Measurements from ENCODE around the genes VEPH1 and GFM1.

DNA sequence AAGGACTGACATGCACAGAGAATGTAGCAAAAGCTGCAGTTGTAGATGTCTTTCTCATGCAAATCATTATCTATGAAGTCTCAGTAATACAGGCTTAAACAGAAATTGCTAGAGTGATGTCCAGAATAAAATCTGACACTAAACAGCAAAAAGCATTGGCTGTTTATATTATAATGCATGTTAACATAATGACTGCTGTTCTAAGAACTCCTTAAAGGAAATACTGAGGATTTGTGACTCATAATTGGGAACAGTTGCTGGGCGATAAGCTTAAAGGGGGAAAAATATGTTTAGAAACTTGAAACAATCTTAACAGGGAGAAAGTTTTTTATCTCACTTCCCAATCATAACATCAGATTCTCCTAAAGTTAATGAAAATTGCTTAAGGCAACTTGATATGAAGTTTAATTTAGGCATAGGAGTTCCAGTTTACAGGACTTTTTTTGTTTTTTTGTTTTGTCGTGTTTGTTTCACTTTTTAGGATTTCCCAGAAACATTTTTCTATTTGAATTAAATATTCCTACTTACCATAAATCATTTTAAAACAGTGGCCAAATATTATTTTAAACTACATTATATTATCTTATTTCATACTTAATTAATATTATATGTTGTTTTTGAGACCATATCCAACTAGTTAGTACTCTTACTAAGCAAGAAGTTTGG is 17.6 kb downstream of the TIPARP start:
- CAGE, long polyA plus RNA: no peak
- RRBS: no CpG with 5 or more reads among the region's 2 CpGs

DNA sequence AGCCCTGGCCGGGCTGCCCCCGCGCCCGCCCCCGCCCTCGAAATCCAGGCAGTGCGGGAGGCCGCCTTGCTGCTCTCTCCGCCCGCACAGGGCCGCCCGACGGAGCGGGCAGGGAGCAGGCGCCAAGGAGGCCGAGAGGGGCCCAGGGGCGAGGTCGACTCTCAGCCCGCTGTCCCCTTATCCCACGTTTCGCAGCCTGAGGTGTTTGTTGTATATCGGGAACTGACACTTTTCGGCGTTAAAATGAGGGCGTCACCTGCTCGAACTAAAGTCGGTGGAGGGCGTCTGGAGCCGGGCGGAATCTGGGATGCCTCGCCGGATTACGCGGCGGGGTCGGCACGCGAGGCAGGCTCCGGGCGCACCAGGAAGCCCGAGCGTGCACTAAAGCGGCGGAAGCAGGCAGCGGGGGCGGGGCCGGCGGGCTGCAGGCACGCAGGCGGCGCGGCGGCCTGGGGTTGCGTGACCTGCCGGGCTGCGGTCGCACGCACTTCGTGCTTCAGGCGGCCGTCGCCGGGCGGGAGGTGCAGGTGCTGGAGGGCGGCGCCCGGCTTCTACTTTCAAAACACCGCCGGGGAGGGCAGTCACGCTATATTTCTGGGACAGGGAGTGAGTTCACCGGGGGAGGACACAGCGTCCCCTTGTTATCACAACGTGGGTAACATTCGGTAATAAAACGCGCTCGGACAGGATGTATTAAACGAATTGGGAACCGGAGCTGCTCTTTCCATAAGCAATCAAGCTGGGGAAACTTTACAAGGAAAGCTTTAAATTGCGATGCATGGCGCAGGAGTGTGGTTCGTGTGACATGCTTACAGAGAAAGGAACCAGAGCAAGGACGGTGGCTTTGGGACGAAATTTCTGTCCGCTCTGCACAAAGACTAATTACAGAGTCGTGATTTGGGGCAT is 9.3 kb upstream of the LEKR1 start:
- CAGE, long polyA plus RNA: no peak
- RRBS: 1% methylated on average over 40 of the region's 86 CpGs

DNA sequence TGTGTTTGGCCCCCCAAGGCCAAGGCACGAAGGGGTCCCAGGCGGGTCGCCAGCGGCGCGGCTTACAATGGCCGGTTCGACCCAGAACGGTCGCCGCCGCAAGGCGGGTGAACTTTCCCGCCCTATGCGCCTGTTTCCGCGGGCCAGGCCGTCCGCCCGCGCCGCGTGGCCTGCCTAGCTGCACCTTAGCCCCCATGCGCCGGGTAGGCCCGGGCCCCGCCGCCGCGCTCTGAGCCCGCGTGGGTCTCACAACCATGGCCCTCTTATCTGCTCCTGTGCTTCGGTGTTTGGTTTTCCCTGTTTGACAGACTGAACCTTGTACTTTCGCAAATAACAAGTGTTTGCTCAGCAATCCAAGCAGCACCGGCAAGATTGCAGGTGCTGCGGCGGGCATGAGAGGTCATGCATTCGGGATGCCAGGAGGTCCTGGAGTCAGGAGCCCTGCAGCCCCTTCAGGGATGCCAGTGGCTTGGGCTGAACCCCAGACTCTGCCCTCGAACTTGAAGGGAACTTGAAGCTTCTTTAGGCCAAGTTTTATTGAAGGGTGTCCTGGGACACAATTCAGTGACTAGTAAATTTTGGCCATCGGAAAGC is 39.5 kb downstream of the CCNL1 start:
- CAGE, long polyA plus RNA: no peak
- RRBS: no CpG with 5 or more reads among the region's 40 CpGs

DNA sequence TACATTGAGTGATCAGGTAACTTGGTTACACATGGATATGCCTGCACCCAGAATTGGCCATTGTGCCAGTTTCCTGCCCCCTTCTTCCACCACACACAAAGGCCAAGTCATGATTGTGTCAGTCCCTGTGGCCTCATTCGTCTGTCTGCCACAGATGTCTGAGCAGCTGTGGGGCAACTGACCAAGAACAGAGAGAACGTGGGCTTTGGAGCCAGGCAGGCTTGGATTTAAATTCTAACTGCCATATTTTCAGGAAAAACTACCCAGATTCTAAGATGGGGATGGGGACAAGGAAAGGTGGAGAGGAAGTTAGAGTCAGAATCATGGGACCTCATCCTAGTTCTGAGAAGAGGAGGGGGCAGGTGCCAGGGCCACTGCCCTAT is 27.0 kb downstream of the CCNL1 start:
- CAGE, long polyA plus RNA: no peak
- RRBS: no CpG with 5 or more reads among the region's 2 CpGs

DNA sequence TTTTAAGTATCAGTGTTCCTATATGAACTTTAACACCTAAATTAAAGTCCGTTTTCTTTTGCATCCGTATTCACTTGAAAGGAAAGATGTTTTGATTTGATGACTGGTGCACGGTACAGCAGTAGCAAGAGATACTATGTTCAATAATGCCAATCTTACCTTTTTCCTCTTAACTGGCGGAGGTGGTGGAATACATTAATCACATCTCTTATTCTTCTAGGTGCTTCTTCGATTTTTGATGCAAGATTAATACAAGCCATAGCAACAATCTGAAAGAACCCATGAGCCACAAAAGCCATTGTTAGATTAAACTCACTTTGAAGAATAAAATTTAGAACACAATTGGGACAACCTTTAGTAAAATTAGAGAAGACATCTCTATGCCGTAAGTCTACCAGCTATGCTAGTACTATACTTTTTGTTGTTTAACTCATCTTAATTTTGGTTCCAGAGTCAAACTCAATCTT is 1.2 kb downstream of the CCNL1 start:
- CAGE, long polyA plus RNA: no peak
- RRBS: no CpG with 5 or more reads among the region's 6 CpGs

DNA sequence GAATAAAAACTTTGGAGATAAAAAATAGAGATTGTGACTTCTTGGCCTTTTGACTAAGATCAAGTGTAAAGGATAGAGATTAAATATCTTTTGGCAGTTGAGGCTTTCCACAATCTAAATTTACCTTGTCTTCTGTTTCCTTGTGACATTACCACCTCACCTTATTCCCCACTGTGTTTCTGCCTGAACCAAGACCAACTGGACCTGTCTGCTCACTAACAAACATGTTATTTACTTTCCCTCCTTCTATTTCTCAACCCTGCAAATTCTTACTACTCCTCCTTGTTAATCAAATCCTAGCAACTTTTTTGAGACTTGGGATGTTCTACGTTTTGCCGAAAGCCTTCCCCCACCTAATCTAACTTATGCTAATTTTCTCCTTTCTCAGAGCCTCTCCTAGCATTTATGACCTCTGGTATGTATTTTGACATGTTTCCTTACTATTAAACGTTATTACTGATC is 7.4 kb upstream of the CCNL1 start:
- CAGE, long polyA plus RNA: no peak
- RRBS: no CpG with 5 or more reads among the region's 3 CpGs

DNA sequence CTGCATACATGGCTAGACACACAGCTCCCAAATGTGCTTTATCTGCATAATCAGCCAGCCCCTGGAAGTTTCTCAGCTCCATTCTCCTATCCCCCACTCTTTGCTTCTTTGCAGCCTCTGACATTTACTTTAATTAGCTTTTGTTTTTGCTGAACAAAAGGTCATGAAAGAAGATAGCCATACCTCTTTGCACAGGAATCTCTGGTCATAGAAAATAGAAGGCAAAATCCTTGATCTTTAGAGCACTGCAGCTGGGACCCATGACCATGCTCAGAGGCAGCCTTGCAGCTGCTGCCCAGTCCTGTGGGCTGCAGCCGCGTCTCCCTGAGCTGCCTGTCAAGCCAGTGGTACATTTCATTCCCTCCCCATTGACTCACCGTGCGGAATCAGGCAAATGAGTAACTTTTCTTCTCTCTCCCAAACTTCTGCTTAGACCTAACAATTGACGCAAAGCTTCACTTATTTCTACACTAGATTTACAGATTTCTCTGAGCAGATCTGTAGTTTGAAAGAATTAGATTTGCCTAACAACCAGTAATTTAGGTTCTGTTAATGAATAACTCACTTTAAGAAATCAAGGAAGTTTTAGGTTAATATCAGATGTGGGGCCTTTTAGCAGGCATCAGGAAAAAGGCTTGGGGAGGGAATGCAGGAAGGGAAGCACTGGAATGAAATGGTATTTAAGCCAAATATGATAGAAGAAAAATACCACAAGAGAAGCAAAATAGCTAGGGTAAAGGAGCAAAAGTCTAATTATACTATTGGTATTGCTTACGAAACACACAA is at the start of gene VEPH1:
TSS of gene VEPH1 (minus strand) at position 323 of the 786 bp plus-strand sequence.
- CAGE, long polyA plus RNA: no peak
- RRBS: no CpG with 5 or more reads among the region's 6 CpGs

DNA sequence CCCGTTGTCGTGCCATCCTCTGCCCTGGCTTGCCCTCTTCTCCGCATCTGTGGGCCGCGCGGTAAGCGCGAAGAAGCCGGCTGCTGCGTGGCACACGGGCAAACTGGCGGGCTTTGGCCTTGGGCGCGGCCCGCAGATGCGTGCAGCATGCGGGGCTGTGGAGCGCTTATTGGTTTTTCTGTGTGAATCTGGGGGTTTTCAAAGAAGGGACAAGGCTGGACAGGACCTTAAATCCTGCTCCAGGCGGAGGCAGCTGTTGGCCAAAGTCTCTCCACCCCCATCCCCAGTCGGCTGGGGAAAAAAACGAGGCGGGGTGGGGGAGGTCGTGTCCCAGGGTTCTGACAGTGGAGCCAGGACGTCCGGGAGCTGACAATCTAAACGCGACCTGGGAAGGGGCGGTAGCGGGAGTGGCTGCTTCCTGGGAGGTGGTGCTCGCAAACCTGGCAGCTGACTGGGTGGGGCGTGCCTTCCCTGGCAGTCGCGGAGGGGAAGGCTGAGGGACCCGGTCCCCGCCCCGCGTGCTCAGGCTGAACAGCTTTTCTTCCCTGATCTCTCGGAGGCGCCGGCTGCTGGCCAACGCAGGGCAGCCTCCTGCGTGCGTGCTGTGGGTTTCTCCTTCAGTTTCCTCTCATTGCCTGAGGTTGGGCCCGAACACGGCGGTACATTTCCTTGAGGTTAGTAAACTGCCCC is 39.8 kb upstream of the VEPH1 start:
- CAGE, long polyA plus RNA: no peak
- RRBS: 2% methylated on average over 7 of the region's 46 CpGs

GRCh38 chr3:158644182-158645047 is at the start of gene GFM1:
Gene GFM1, plus strand, starts transcription at chr3:158644527.
- CAGE, long polyA plus RNA: no peak
- RRBS: no CpG with 5 or more reads among the region's 44 CpGs

GRCh38 chr3:158770321-158770755 is 31.5 kb upstream of the MFSD1 start:
- CAGE, long polyA plus RNA: no peak
- RRBS: 98% methylated on average over 2 of the region's 8 CpGs

DNA sequence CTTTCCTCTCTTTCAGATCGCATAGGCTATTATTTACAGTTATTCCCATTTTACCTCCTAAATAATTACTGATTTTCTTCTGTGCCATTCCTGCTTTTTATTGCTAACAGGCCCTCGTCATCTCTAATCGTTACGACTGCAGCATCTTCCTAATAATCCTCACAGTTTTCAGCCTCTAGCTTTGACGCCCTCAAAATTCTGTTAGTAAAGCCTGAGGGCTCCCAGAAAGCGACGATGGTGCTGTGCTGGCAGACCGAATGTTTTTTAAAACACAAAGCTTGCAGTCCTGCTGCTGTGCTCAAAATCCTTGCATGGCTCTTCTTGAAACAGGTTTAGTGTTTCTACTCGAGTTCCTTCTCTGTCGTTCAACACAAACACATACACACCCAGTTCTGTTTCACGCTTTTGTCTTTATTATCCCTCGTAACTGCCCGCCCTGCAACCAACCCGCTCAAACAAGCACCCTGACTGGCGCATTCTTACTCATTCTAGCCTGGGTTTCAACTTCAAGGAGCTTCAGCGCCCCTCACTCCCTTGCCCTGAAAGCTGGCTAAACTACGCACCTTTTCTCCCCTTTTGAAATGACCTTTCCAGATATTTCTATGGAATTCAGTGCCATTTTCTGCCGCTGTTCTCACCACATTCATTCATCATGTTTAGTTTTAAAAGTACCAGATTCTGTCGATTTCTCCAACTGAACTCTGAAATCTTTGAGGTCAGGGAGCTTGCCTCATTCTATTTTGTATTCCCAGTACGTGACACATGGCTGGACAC is 800 bp upstream of the MFSD1 start:
- CAGE, long polyA plus RNA: no peak
- RRBS: no CpG with 5 or more reads among the region's 20 CpGs

- CAGE, long polyA plus RNA: no peak
- RRBS: no CpG with 5 or more reads among the region's 6 CpGs
Measured at GRCh38 chr3:158990982-158991483, 78.1 kb upstream of the IQCJ start.

GRCh38 chr3:159784234-159784738 is 440.9 kb upstream of the C3orf80 start:
- CAGE, long polyA plus RNA: no peak
- RRBS: no CpG with 5 or more reads among the region's 7 CpGs

DNA sequence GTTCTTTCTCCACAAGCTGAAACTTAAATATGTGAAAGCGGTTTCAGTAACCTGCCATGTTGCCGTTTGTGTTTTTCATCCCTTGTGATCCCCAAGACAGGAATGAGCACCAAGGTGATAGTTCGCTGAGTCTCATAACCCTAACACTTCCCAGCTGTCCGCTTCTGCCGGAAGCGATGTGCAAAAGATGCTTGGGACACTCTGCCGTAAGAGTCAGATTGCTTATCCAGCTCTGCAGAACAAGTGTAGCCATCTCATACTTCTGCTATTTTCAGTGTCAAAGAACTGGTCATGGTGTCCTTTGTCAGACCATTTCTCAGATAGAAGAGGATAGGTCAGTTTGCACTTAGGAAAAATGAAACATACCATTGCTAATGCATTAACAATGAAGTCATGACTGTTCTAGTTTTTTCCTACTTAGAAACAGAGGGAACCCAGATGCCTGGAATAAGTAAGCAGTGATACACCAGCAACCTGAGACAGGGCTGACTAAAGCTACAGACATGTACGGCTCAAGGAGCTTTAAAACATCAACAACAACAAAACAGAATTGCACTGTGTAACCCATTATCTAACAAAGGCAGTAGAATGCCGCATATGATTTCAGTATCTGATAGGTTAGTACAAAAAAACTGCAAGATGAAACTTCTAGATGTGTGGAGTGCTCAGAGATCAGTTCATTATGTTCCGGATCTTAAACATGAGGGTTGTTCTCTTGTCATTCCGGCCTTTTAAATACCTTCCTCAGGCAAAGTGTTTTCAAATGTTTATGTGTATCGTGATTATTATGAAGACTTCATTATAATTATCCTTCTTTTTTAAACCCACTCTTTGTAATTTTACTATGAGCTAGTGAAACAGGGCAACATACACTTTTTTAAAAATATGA is 370.5 kb upstream of the C3orf80 start:
- CAGE, long polyA plus RNA: no peak
- RRBS: no CpG with 5 or more reads among the region's 12 CpGs

GRCh38 chr3:159882588-159883186 is 342.5 kb upstream of the C3orf80 start:
- CAGE, long polyA plus RNA: no peak
- RRBS: 10% methylated on average over 3 of the region's 8 CpGs

DNA sequence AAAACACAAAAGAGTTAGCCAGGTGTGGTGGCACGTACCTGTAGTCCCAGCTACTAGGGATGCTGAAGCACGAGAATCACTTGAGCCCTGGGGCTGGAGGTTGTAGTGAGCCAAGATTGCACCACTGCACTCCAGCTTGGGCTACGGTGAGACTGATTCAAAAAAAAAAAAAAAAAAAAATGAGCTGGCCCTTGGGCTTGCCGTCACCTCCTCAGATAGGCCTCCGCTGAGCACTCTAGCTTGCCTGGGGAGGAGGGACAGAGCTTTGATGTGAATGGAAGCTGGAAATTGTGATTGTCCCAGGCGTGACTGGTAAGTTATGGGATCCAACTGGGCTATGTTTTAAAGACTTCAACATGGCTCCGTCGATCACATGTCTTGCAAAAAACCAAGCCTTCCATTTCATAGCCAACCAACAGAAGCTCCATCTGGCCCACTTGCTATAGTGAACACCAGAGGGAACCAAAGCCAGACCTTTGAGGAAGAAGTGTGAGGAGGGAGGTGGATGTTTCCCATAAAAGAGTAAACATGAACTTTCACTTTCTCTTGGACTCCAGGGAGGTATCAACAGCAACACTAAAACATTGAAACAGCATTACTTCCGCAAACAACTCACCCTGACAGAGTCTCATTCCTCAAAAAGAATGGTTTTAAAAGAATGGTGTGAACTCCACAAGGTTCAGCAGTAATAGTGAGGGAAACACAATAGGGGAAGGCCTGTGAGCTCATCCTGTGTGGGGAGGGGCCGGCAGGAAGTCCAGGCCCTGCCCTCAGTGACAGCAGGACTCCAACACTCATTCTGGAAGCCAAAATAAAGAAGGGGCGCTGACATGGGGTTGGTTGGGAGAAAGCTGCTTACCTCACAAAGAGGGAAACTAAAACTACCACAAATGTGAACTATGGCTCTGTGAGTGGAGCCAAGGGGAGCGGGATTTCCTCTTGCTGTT is 295.8 kb upstream of the C3orf80 start:
- CAGE, long polyA plus RNA: no peak
- RRBS: no CpG with 5 or more reads among the region's 12 CpGs

- CAGE, long polyA plus RNA: no peak
- RRBS: no CpG with 5 or more reads among the region's 7 CpGs
Measured at GRCh38 chr3:160180443-160180870, 44.8 kb upstream of the C3orf80 start.

GRCh38 chr3:160500657-160501084 is 51.1 kb upstream of the TRIM59 start:
- CAGE, long polyA plus RNA: no peak
- RRBS: no CpG with 5 or more reads among the region's 2 CpGs

- CAGE, long polyA plus RNA: no peak
- RRBS: no CpG with 5 or more reads among the region's 4 CpGs
Measured at GRCh38 chr3:160521776-160522268, 43.5 kb downstream of the KPNA4 start.

DNA sequence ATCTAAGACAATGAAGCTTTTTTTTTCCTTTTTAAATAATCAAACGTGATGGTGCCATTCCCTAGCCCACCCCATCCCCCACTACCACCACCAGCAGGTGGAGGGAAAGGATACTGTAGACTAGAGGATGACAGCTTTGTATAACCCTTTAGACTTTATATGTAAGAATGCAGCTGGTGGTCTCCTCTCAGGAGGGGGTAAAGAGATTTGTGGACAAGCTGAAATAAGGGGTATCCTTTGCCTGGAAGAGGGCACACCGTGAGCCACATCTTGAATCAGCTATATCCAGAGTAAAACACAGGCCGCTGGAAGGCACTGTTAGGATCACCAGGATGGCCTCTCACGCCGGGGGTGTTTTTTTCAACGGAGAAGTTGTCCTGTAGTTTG is 1.1 kb downstream of the KPNA4 start:
- CAGE, long polyA plus RNA: no peak
- RRBS: no CpG with 5 or more reads among the region's 6 CpGs